Parietal lobe (tissue), 2 donors: ENCODE data around the genes AKAP12, RMND1 and ARMT1.

DNA sequence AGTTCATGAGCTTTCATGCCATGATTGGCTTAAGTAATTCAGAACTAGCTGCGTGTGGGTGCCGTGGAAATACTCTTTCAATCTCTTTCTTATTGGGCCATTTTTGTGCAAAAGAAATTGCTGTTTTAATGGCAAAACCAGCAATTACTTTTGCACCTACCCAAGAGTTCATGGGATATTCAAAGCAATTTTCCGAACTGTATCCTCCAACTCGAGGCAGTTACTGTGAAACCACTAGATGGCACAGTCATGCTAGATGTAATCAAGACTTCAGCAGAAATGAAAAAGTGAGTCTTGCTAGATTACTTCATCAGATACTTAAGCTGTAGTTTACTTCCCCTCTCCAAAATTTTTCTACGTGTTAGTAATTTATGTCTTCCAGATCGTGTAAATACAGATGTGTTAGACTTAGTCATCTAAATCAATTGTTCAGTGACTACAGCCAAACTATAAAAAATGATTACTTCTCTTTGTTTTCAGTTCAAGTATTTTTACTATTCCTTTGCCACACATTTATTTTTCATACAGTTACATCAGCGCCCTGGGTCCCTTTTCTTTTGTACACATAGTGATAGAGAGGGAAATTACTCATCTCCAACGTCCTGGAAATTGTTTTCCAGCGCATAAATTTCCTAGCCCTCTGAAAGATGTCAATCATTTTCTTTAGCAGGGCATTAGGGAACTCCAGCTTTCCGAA, 49.4 kb downstream of the IYD start:
- RAMPAGE, long total RNA: no peak

GRCh38 chr6:150600069-150601180, 740 bp downstream of the PLEKHG1 start:
- RAMPAGE, long total RNA: no peak

DNA sequence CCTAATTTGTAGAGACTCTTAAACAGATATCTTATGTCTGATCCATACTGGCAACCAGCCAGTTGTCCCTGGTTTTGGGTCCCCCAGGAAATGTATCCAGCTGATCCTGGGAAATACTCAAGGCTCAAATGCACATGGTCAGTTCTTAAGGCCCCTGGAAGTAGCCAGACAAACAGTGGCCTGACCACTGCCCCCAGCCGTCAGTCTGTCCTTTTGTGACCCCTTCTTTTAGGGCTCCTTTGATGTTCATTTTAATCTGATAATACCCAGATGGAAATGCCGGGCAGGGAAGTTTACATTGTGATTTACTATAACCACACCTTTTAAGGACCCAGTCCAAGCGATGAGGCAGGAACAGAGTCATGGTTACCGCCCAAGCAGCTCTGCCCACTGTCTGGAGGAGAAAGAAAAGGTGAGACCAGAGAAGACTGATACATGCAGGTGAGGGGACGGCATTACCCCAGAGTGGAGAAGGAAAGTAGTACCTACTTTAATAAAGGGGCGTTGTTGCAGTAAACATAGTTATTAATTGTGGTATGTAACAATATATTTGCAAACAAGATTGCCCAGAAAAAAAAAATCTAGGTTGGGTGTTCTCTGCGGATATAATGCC, 110.5 kb downstream of the PLEKHG1 start:
- RAMPAGE, long total RNA: no peak

- RAMPAGE, long total RNA: no peak
Observed at GRCh38 chr6:150831961-150832275, 33.6 kb upstream of the MTHFD1L start.

DNA sequence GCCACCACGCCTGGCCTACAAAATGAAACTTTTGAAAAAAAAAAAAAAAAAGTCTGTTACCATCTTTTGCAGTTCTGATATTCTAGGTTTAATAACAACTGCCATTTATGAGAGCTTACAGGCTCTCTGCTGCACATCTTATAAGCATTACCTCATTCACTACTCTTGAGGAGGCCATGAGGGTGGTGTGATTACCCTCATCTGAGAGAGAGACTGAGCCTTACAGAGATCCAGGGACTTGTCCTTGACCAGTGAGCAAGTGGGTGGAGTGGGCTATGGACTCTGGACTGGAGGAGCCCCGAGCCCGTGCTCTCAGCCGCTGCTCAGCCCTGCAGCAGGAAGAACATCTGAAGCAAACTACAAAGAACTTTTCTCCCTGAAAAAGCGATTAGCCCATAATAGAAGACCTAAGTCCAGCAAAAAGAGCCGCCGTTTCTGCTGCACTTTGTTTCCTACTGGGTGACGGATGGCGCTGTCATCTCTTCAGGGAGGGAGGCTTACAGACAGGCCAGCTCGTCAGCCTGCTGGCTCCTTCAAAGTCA, 119.8 kb upstream of the AKAP12 start:
- RAMPAGE, long total RNA: no peak

- RAMPAGE, long total RNA: no peak
Observed at GRCh38 chr6:151239460-151240581, at the start of gene AKAP12. AKAP12 (plus strand) TSS chr6:151239967.

- RAMPAGE, long total RNA: no peak
Observed at GRCh38 chr6:151326531-151326839, 64.9 kb downstream of the ZBTB2 start.

DNA sequence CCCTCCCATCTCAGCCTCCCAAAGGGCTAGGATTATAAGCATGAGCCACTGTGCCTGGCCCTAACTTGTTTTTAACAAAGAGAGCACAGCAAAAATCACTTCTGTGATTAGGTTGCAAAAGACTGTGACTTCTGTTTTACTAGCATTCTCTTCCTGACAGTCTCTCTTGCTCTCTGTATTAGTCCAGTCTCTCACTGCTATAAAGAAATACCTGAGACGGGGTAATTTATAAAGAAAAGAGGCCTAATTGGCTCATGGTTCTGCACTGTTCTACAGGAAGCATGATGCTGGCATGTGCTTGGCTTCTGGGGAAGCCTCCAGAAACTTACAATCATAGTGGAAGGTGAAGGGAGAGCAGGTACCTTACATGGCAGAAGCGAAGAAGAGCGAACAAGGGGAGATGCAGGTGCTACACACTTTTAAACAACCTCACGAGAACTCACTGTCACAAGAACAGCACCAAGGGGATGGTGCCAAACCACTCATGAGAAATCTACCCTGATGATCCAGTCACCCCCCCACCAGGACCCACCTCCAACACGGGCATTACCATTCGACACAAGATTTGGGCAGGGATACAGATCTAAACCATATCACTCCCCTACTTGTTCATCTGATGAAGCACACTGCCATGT, 21.2 kb upstream of the ZBTB2 start:
- RAMPAGE, long total RNA: no peak

DNA sequence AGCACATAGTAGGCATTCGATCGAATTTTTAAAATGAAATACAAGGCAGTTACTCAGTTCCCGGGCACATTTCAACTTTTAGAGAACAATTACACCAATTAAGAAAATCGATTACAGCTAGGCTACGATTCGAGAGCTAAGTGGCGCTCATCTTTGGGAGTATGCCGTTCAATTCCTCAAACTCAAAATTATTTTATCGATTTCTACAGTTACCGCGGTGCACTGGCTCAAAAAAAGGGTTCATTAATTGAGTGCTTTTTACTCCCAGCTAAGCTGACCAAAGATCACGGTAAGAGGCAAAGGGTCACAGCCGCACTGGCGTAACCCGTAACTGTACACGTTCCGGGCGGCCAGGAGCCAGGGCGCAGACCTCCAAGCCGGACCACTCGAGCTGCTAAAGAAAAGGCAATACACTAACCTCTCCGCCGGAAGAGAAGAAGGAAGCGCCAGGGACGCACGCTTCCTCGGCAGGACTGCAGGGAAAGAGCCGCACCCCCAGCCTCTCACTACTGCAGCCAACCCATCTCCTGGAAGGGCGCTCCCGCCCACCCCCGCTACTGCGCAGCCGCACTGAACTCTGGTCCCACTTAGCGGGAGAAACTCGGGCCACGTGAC, at the start of gene RMND1:
Gene RMND1 (minus strand): TSS at position 529 of the 615 bp plus-strand sequence.
- RAMPAGE, long total RNA: no peak

- RAMPAGE, long total RNA: no peak
Observed at GRCh38 chr6:151452213-151453147, at the start of gene ARMT1. ARMT1 (plus strand) TSS chr6:151452466.

- RAMPAGE, long total RNA: no peak
Observed at GRCh38 chr6:151506756-151507144, 12.9 kb downstream of the CCDC170 start.

DNA sequence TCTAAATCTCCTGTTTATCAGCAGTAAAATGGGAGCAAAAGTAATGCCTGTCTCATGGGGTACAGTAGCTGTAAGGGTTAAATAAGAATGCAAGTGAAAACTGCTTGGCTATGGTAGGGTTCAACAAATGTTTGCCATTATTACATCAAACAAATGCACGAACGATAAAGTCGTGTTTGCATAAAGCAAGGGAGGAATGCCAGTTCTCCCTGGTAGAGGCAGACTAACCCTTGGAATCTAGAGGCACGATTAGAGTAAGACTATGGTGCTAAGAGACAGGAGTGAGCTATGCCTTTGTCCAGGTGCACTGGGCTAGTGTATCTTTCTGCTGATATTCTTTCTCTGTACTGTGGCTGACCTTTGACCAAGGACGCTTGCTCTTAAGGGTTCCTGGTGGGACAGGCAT, 139.7 kb downstream of the CCDC170 start:
- RAMPAGE, long total RNA: no peak

- RAMPAGE, long total RNA: no peak
Observed at GRCh38 chr6:152277684-152278470, 359.3 kb downstream of the SYNE1 start.

GRCh38 chr6:152354577-152354980, 282.6 kb downstream of the SYNE1 start:
- RAMPAGE, long total RNA: no peak

- RAMPAGE, long total RNA: no peak
Observed at GRCh38 chr6:152391121-152391634, 246.0 kb downstream of the SYNE1 start.

DNA sequence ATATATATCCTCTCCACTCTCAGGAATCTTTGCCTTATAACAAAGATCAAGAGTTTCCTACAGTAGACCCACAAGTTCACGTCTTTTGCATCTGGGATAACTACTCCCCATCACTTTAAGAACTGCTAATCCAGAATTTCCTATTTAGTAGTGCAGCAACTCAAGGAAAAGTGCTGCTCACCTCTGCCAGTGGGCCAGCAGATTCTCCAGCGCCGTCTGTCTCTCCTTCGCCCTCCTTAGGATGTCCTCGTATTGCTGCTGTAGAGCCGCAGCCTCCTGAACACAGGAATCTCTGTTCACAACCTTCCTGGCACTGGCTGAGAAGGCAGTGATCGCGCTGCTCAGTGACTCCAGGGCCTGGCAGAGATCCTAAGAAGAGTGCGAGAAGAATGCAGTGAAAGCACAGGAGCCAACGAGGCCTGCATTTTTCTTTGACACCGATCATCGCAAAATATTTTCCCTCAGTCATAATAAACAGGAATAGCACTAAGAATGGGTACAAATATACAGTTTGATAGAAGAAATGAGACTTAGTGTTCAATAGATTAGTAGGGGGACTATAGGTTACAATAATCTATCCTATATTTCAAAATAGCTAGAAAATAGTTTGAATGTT, 209.0 kb downstream of the SYNE1 start:
- RAMPAGE, long total RNA: no peak

DNA sequence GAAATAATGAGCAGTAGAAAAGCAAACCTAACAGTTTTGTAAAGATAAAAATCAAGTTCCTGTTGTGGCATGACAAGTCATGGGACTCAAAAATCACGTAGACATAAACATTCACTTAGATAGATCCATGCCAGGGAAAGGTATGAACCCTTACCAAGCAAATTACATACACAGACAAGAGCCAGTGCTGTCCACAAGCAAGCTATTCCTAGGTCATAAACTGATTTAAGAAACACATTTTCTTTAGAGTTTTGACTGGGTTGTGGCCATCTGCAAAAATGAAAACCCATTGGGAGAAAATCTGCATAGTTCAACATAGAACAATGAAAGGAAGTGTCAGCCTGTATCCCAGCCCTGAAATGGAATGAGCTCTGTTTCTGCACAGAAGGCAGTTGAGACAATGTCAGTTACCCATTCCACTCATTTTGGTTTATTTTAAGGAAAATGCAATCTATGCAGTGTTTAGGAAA, 2.1 kb upstream of the MYCT1 start:
- RAMPAGE, long total RNA: no peak

DNA sequence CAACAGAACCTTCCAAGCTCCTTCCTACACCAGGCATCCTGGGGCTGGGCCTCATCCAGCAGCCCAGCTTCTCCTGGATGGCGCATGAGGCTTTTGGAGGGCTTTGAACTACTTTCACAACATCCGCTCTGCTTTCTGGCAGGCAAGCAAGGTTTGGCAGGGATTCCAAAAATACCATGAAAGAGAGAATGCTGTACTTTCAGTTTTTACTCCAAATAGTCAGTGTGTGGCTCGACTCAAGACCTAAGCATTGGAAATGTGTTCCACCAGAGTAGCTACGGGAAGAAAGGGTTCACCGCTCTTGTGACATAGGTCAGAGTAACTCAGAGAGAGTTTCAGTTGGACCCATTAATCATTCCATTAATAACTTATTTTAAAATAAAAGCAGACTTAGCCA, 125.4 kb downstream of the OPRM1 start:
- RAMPAGE, long total RNA: no peak

GRCh38 chr6:154330569-154330786, 26.1 kb downstream of the IPCEF1 start:
- RAMPAGE, long total RNA: no peak

DNA sequence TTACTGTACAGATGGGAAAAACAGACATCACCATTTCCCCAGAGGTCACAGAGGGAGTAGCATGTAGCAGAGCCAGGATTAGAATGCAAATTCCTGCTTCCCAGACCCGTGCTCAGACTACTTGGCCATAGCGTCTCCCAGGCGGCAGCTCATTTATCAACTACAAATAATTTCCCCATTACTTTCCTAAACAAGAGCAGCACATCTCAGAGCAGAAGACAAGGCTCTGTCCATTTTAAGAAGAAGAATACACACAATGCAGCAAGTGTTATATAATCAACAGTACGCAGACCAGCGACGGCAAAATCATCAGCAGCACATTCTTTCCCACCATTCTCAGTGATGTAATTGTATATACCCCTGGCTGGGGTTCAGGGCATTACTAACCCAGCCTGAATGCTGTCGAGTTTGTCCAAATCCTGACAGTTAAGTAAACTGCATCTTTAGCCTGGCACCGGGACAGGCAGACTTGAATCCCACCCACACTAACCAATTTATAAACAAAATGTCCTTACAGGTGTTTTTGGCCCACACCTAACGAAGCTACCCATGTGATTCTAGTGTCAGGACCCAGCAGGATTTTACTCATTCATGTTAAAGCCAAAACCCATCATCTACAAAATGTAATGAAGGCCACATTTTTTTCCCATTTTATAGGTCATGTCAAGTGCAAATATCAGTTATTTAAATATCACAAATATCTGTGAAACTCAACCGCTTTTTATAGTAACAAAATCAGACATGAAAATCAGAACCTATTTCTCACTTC, 61.8 kb downstream of the CNKSR3 start:
- RAMPAGE, long total RNA: no peak